K562 (cell line): ENCODE results near the gene FBXW7.

DNA sequence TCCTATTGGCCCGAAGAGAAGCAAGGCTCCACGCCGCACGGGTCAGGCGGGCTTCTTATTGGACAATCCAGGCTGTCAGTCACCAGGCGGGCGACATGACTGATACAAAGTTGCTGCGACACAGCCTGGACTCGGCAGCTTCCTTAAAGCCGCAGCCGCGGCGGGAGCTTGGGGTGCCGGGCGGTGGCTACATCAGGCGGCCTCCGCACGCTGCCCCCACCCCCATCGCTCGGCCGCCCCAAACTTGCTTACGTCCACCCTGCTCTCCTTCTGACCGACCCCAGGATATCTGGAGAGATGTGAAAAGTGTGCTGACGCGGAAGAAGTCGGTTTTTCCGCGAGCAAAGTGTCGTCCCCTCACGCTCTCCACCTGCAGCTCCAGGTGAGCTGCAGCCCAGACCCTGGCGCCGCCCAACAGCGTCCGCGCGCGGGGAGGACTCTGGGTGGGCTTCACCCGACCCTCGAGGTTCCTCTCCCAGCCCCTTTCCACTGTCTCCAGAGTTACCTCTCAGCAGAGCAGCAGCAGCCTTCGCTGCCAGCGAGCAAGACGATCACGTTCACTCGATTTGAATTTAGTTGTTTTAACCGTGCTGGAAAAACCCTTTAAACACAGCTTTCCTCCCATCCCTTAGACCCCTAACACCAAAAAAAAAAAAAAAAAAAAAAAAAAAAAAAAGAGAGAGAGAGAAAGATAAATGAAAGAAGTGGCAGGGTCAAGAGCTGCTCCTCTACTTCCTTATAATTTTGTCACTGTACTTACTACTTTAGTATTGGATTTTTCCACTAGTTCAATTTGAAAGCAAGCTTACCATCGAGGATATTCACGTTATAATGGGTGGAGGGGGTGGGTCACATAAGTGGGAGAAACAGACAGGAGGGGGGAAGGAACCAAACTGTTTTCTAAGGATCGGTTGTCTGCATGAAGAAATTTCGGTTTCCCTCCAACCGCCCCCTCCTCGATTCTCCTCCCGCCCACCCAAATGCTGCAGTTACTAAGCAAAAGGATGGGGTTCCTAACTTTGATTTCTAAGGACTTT, 683 bp upstream of the NR3C2 start:
- RAMPAGE, long total RNA = no peak
- RRBS = no CpG with 5 or more reads among the region's 52 CpGs
PRO-cap:
- standard = bidirectional peak, plus-strand start at position 146 of the sequence, minus-strand start outside the sequence
- CoPRO, capped RNA only, 2 experiments = peak in 2 of 2 experiments; most common plus-strand start position 137 of the sequence (in 2)
- CoPRO, capped and uncapped RNA, 2 experiments = peak in 2 of 2 experiments; most common plus-strand start position 137 of the sequence (in 1)
- CoPRO, uncapped RNA only, 2 experiments = peak in 2 of 2 experiments; most common plus-strand start position 107 of the sequence (in 1)
CAGE:
- cytosol, long polyA plus RNA = no peak
- long polyA plus RNA = no peak
- nucleolus, long total RNA = no peak
- nucleus, long polyA plus RNA = no peak

DNA sequence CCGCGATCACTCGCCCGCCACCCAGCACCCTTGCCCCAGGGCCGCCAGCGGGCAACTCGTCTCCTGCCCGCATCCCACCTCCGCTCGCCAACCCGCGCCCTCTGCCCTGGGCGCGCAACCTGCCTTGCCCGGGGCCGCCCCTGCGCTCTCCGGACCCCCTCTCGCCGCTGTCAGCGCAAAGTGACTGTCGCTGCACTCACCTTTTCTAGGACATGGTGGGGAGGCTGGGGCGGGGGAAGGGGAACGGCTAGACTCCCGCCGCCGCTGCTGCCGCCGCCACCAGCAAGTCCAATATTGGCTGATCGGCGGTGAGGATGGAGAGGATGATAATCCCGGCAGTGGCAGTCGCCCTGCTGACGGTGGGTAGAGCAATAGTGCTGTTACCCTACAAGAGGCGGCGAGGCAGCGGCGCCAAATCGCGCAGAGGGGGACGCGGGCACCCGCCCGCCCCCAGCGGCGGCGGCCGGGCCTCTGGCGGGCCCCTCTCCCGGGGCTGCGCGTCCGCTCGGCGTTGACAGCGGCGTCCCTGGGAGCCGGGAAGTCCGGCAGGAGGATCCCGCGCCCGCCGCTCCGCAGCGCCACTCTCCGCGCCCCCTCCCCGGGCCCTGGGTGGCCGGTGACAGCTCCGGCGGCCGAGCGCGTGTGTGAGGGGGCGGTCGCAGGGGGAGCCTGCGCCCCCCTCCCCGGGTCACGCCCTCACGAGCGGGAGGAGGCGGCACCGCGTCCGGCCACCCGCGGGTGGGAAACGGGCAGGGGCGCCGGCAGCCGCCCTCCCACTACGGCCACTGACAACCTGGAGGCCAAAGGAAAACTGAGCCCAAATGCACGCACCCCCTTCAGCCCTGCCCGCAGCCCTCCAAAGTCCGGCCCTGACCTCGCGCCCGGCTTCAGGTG, 2.4 kb upstream of the NR3C2 start:
- RAMPAGE, long total RNA = no peak
- RRBS = 31% methylated on average over 35 of the region's 98 CpGs
PRO-cap:
- standard = no peak
- CoPRO, capped RNA only, 2 experiments = no peak in any of the 2 experiments
- CoPRO, capped and uncapped RNA, 2 experiments = no peak in any of the 2 experiments
- CoPRO, uncapped RNA only, 2 experiments = no peak in any of the 2 experiments
CAGE:
- cytosol, long polyA plus RNA = no peak
- long polyA plus RNA = no peak
- nucleolus, long total RNA = no peak
- nucleus, long polyA plus RNA = no peak

DNA sequence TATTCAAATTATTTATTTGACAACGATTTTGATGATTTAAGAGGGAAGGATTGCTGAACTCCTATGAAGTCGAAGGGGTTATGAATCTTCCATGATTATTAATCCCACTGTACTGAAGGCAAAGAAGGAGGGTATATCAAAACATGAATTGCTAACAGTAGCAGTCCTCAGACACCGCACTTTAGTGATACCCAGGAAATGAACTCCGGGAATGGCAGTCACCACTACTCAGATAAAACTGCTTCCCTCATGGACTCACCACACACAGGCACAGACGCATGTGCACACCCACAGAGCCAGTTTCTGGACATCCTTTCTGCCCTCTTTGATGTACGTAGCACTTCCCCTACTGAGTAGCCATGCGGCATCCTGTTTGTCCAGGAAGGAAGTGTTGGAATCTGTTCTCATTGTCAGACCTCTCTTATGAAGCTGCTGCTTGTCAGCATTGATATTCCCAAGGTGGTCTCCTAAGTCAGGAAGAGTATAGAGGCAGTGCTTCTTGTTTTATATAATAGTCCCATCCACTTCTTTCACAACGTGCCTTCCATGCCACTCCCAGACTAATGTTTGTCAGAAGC, 95.7 kb downstream of the DCLK2 start:
- RAMPAGE, long total RNA = no peak
- RRBS = no CpG with 5 or more reads among the region's 8 CpGs
PRO-cap:
- standard = no peak
- CoPRO, capped RNA only, 2 experiments = no peak in any of the 2 experiments
- CoPRO, capped and uncapped RNA, 2 experiments = no peak in any of the 2 experiments
- CoPRO, uncapped RNA only, 2 experiments = no peak in any of the 2 experiments
CAGE:
- cytosol, long polyA plus RNA = no peak
- long polyA plus RNA = no peak
- nucleolus, long total RNA = no peak
- nucleus, long polyA plus RNA = no peak

DNA sequence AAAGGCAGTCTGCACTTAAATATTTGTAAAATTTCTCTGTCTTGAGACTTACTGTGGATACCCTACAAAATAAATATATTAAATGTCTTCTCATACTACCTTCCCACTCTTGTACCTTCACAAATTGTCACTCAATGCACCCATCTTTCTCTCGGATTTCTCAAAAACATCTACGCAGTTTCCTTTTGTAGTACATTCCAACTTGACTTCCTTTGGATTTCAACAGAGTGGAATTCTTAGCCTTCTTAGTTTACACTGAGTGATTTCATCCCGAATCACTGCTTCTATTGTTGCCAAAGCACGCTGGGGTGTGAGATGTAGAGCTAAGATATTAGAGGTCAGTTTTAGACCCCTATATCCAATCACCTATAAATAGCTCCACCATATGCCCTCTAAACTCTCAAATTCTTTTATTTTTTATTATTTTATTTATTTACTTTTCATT, 71.5 kb upstream of the MAB21L2 start:
- RAMPAGE, long total RNA = no peak
- RRBS = no CpG with 5 or more reads among the region's 4 CpGs
PRO-cap:
- standard = no peak
- CoPRO, capped RNA only, 2 experiments = no peak in any of the 2 experiments
- CoPRO, capped and uncapped RNA, 2 experiments = no peak in any of the 2 experiments
- CoPRO, uncapped RNA only, 2 experiments = no peak in any of the 2 experiments
CAGE:
- cytosol, long polyA plus RNA = no peak
- long polyA plus RNA = no peak
- nucleolus, long total RNA = no peak
- nucleus, long polyA plus RNA = no peak

DNA sequence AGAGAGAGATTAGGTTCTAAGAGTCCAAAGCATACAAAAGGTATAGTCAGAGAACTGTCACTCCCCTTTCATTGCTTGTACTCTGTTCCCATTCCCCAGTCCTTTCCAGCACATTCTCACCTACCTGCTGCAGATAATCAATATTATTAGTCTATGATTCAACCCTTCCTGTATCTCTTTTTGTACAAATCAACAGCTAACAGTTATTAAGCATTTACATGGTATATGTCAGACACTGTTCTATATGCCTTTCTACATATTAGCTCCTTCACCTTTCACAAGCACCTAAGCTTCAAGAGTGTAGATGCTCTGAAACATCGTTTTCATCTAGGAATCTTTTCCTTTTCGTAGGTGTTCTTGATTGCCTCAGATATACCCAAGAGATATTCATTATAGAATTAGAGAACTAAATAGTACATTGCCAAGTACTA, 89.1 kb downstream of the MAB21L2 start:
- RAMPAGE, long total RNA = no peak
- RRBS = no CpG with 5 or more reads among the region's 2 CpGs
PRO-cap:
- standard = no peak
- CoPRO, capped RNA only, 2 experiments = no peak in any of the 2 experiments
- CoPRO, capped and uncapped RNA, 2 experiments = no peak in any of the 2 experiments
- CoPRO, uncapped RNA only, 2 experiments = no peak in any of the 2 experiments
CAGE:
- cytosol, long polyA plus RNA = no peak
- long polyA plus RNA = no peak
- nucleolus, long total RNA = no peak
- nucleus, long polyA plus RNA = no peak

DNA sequence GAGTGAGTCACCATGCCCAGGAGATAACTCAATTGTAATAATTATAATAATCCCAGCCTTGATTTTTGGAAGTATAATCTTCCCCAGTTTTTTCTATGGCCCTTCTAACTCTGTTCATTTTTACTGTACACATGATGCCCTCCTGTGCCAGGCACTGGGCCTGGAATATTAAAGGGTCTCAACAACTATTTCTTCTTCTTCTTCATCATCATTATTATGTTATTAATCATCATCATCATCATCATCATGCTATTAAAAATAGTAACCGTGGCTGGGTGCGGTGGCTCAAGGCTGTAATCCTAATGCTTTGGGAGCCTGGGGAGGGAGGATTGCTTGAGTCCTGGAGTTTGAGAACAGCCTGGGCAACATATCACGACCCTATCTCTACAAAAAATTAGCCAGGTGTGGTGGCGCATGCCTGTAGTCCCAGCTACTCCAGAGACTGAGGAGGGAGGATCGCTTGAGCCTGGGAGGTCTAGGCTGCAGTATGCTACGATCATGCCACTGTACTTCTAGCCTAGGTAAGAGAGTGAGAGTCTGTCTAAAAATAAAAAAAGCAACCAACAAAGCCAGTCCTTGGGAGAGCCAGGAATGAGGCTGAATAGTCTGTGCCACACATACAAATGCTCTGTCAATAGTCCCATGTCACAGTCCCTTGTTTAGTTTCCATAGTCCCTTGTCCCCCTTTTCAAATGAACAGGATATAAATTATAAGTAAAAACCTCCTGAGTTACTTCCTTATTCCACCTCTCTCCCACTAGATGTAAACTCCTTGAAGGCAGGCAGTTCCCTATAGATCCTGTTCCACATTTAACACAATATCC, 19.4 kb upstream of the PRSS48 start:
- RAMPAGE, long total RNA = no peak
- RRBS = no CpG with 5 or more reads among the region's 6 CpGs
PRO-cap:
- standard = no peak
- CoPRO, capped RNA only, 2 experiments = no peak in any of the 2 experiments
- CoPRO, capped and uncapped RNA, 2 experiments = no peak in any of the 2 experiments
- CoPRO, uncapped RNA only, 2 experiments = no peak in any of the 2 experiments
CAGE:
- cytosol, long polyA plus RNA = no peak
- long polyA plus RNA = no peak
- nucleolus, long total RNA = no peak
- nucleus, long polyA plus RNA = no peak

DNA sequence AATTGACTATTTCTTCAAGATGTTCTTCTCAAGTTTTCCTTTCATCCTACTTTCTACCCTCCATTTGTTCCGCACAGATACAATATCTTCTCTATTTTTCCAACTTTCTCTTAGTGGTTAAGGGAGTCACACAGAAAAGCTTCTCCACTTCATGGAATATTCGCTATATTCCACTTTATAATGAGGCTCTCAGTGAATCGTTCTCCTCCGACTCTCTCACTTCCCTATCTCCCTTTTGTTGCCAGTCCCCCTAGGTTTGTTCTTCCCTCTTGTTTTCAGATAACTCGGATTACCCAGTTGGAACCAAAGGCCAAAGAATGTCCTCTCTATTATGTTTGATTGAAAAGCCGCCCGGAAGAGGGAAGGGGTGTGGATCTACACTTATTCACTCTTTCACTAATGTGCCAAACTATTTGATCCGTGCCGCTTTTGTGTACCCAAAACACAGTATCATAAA, 1.2 kb downstream of the SH3D19 start:
- RAMPAGE, long total RNA = no peak
- RRBS = no CpG with 5 or more reads among the region's 9 CpGs
PRO-cap:
- standard = no peak
- CoPRO, capped RNA only, 2 experiments = no peak in any of the 2 experiments
- CoPRO, capped and uncapped RNA, 2 experiments = no peak in any of the 2 experiments
- CoPRO, uncapped RNA only, 2 experiments = no peak in any of the 2 experiments
CAGE:
- cytosol, long polyA plus RNA = no peak
- long polyA plus RNA = no peak
- nucleolus, long total RNA = no peak
- nucleus, long polyA plus RNA = no peak

DNA sequence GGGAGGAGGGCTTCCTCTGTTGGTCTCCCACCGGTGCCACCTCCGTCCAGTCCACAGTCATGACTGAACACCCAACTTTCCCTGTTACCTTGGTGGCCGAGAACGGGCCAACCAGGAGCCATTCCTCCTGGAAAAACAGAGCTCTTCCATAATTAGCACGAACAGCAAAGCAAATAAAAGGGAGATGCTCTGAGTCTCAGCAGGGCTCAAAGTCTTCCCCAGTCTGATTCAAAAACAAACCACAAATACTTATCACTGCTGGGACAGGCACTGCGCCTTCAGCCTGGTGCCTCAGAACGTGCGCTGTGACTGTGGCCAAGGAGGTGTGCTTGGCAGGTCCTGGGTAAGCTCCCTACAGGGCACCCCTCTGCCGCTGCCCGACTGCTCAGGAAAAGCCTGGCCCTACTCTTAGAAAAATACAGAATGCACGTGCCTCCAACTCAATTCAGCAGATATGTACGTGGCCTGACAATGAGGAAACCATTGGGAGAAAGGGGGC, 87.0 kb downstream of the GATB start:
- RAMPAGE, long total RNA = no peak
- RRBS = no CpG with 5 or more reads among the region's 12 CpGs
PRO-cap:
- standard = no peak
- CoPRO, capped RNA only, 2 experiments = no peak in any of the 2 experiments
- CoPRO, capped and uncapped RNA, 2 experiments = no peak in any of the 2 experiments
- CoPRO, uncapped RNA only, 2 experiments = no peak in any of the 2 experiments
CAGE:
- cytosol, long polyA plus RNA = no peak
- long polyA plus RNA = no peak
- nucleolus, long total RNA = no peak
- nucleus, long polyA plus RNA = no peak

GRCh38 chr4:151674578-151675515, 86.0 kb downstream of the GATB start:
- RAMPAGE, long total RNA = no peak
- RRBS = no CpG with 5 or more reads among the region's 25 CpGs
PRO-cap:
- standard = no peak
- CoPRO, capped RNA only, 2 experiments = no peak in any of the 2 experiments
- CoPRO, capped and uncapped RNA, 2 experiments = no peak in any of the 2 experiments
- CoPRO, uncapped RNA only, 2 experiments = no peak in any of the 2 experiments
CAGE:
- cytosol, long polyA plus RNA = no peak
- long polyA plus RNA = no peak
- nucleolus, long total RNA = no peak
- nucleus, long polyA plus RNA = no peak

DNA sequence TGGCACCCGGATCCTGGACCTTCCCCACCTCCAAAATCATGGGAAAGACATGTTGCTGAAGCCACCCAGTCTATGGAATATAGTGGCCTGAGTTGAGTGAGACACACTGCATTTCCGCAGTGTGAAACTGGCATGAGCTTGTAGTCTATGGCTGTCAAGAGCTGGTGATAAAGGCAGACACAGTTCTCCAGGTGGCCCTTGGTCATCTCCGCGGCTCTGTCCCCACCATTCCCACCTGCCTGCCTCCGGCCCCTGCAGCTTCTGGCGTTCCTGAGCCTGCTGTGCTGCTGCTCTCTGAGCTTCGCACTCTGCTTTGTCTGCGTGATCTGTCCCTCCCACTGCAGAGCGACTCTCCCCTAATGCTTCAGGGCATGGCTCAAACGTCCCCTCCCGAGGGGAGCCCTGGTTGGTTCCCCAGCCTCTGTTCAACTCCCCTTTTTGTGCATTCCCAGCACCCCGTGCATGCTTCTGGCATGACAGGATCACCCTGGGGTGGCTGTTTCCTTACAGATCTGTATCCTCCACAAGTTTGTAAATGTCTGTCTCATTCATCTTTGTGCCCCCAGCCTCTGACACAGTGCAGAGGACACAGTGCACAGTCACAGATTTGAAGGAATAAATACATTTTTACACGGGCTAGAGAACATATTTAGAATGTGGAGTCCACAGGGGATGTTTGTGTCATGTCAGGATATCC, 72.8 kb downstream of the GATB start:
- RAMPAGE, long total RNA = no peak
- RRBS = no CpG with 5 or more reads among the region's 13 CpGs
PRO-cap:
- standard = no peak
- CoPRO, capped RNA only, 2 experiments = no peak in any of the 2 experiments
- CoPRO, capped and uncapped RNA, 2 experiments = no peak in any of the 2 experiments
- CoPRO, uncapped RNA only, 2 experiments = no peak in any of the 2 experiments
CAGE:
- cytosol, long polyA plus RNA = no peak
- long polyA plus RNA = no peak
- nucleolus, long total RNA = no peak
- nucleus, long polyA plus RNA = no peak

- RAMPAGE, long total RNA = no peak
- RRBS = no CpG with 5 or more reads among the region's 4 CpGs
PRO-cap:
- standard = no peak
- CoPRO, capped RNA only, 2 experiments = no peak in any of the 2 experiments
- CoPRO, capped and uncapped RNA, 2 experiments = no peak in any of the 2 experiments
- CoPRO, uncapped RNA only, 2 experiments = no peak in any of the 2 experiments
CAGE:
- cytosol, long polyA plus RNA = no peak
- long polyA plus RNA = no peak
- nucleolus, long total RNA = no peak
- nucleus, long polyA plus RNA = no peak
Measured at GRCh38 chr4:152106285-152106718, 345.5 kb upstream of the GATB start.

- RAMPAGE, long total RNA = no peak
- RRBS = no CpG with 5 or more reads among the region's 1 CpG
PRO-cap:
- standard = no peak
- CoPRO, capped RNA only, 2 experiments = no peak in any of the 2 experiments
- CoPRO, capped and uncapped RNA, 2 experiments = no peak in any of the 2 experiments
- CoPRO, uncapped RNA only, 2 experiments = no peak in any of the 2 experiments
CAGE:
- cytosol, long polyA plus RNA = no peak
- long polyA plus RNA = no peak
- nucleolus, long total RNA = no peak
- nucleus, long polyA plus RNA = no peak
Measured at GRCh38 chr4:152507203-152507402, 28.8 kb downstream of the FBXW7 start.

DNA sequence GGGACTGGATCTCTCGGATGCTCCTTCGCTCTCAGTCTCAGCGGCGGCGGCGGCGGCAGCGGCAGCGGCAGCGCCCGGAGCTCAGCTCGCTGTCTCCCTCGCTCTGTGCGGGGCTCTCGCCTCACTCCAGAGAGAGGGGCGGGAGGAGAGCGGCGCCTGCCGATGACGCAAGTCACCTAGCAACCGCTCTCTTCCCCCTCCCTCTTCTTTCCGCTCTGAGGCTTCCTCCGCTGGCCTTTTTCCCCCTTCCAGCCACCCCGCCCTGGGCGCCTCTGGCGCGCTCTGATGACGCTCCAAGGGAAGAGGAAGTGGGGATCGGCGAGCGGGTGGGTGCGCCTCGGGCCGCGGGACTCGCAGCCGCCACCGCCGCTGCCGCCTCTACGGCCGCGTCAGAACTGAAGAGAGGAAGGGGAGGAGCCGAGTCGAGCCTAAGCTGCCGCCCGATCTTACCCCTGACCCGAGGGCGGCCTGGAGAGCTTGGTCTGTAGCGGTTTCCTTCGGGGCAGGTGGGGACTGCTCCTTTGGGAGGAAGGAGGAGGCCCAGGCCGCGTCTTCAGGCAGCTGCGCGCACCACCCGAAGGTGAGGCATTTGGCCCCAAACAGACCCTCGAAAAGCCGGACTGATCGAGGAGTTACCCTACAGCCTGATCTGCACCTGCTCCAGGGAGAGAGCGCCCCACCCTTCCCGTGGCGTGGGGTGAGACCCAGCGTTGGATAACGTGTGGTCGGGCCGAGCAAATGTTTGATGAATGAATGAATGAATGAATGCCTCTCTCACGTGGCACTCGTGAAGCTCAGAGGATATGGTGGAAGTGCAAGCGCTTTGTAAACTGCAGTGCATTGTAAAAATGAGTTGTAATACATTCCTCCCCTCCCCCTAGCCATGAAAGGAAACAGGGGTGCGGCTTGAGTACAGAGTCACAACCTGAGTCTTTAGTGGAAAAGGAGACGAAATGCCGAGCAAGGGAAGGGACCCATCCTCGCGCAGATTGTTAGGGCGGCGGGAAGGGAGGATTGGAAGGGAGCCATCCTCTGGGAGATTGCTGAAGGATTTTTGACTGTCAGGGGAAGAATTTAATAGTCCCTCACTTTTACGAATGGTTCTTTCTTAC, at the start of gene FBXW7:
Gene FBXW7 (minus strand): TSS at position 134 of the 1,112 bp plus-strand sequence.
- RAMPAGE, long total RNA = start-site peak on the minus strand centred at position 119 of the sequence, 44 bp wide, 330 and 42 reads in 2 replicates
- RRBS = no CpG with 5 or more reads among the region's 77 CpGs
PRO-cap:
- standard = bidirectional peak, plus-strand start at position 420 of the sequence, minus-strand start at position 126 of the sequence; bidirectional peak, plus-strand start at position 936 of the sequence, minus-strand start at position 689 of the sequence
- CoPRO, capped RNA only, 2 experiments = peak in 2 of 2 experiments; most common plus-strand start position 420 of the sequence (in 2); most common minus-strand start position 126 of the sequence (in 2)
- CoPRO, capped and uncapped RNA, 2 experiments = peak in 2 of 2 experiments; most common plus-strand start position 420 of the sequence (in 2); most common minus-strand start position 126 of the sequence (in 2)
- CoPRO, uncapped RNA only, 2 experiments = peak in 2 of 2 experiments; most common plus-strand start position 431 of the sequence (in 1); most common minus-strand start position 123 of the sequence (in 2)
CAGE:
- cytosol, long polyA plus RNA = no peak
- long polyA plus RNA = start-site peak on the plus strand centred at position 403 of the sequence, 213 bp wide, 15 and 30 reads in 2 replicates
- nucleolus, long total RNA = no peak
- nucleus, long polyA plus RNA = start-site peak on the plus strand centred at position 391 of the sequence, 140 bp wide, 69 and 107 reads in 2 replicates

DNA sequence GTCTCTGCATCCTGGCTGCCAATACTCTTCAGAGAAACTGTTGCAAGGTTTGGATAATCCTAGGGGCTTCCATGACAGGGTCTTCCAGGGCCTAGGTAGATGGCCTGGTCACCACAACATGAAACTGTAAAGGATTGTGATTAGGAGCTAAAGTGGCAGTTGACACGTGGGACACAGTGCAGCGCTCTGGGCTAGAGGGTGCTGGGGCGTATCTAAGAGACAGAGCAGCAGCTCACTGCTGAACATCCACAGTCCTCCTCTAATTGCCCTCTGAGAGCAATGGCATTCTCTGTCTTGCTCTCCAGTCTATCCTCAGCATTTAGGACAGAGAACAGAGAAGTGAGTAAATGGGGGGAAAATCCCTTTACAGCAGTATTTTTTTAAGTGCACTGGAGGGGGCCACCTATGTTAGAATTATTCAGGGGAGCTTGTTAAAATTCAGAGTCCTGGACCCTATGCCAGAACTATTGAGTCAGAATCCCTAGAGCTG, 4.1 kb upstream of the TMEM154 start:
- RAMPAGE, long total RNA = no peak
- RRBS = no CpG with 5 or more reads among the region's 3 CpGs
PRO-cap:
- standard = no peak
- CoPRO, capped RNA only, 2 experiments = no peak in any of the 2 experiments
- CoPRO, capped and uncapped RNA, 2 experiments = no peak in any of the 2 experiments
- CoPRO, uncapped RNA only, 2 experiments = no peak in any of the 2 experiments
CAGE:
- cytosol, long polyA plus RNA = no peak
- long polyA plus RNA = no peak
- nucleolus, long total RNA = no peak
- nucleus, long polyA plus RNA = no peak

- RAMPAGE, long total RNA = no peak
- RRBS = 69% methylated on average over 1 of the region's 16 CpGs
PRO-cap:
- standard = no peak
- CoPRO, capped RNA only, 2 experiments = no peak in any of the 2 experiments
- CoPRO, capped and uncapped RNA, 2 experiments = no peak in any of the 2 experiments
- CoPRO, uncapped RNA only, 2 experiments = no peak in any of the 2 experiments
CAGE:
- cytosol, long polyA plus RNA = no peak
- long polyA plus RNA = no peak
- nucleolus, long total RNA = no peak
- nucleus, long polyA plus RNA = no peak
Measured at GRCh38 chr4:152778822-152779263, 687 bp downstream of the TIGD4 start.

- RAMPAGE, long total RNA = no peak
- RRBS = 5% methylated on average over 1 of the region's 7 CpGs
PRO-cap:
- standard = no peak
- CoPRO, capped RNA only, 2 experiments = no peak in any of the 2 experiments
- CoPRO, capped and uncapped RNA, 2 experiments = no peak in any of the 2 experiments
- CoPRO, uncapped RNA only, 2 experiments = no peak in any of the 2 experiments
CAGE:
- cytosol, long polyA plus RNA = no peak
- long polyA plus RNA = no peak
- nucleolus, long total RNA = no peak
- nucleus, long polyA plus RNA = no peak
Measured at GRCh38 chr4:152780496-152780980, 784 bp downstream of the ARFIP1 start.

GRCh38 chr4:152800514-152801384, 21.0 kb downstream of the ARFIP1 start:
- RAMPAGE, long total RNA = no peak
- RRBS = no CpG with 5 or more reads among the region's 9 CpGs
PRO-cap:
- standard = no peak
- CoPRO, capped RNA only, 2 experiments = no peak in any of the 2 experiments
- CoPRO, capped and uncapped RNA, 2 experiments = no peak in any of the 2 experiments
- CoPRO, uncapped RNA only, 2 experiments = no peak in any of the 2 experiments
CAGE:
- cytosol, long polyA plus RNA = no peak
- long polyA plus RNA = no peak
- nucleolus, long total RNA = no peak
- nucleus, long polyA plus RNA = no peak

DNA sequence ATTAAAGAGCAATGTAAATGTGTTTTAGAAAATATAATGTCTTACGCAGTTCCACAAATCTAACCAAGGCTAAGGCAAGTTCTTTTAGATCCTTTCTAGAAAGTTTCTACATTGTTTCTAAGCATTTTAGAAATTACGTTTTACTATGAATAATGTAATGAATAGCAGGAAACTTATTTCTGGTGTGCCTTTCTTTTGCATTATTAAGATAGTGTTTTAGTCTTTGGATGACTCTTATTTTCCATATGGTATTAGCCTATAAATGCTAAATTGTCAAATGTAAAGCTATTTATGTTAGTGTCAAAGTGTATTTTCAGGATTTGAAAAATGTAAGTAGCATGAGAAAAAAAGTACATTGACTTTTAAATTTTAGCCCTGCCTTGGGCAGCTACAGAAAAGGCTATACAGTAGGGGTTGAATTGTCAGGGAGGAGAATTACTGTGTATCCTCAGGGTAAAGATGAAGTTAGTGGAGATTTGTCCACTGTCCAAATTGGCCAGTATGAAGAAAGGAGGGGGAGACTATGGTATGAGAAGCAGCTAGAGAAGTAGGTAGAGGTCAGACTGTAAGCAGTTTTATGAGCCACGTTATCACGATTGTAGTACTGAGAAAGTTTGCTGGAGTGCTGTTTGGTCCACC, 23.0 kb downstream of the ARFIP1 start:
- RAMPAGE, long total RNA = no peak
- RRBS = no CpG with 5 or more reads among the region's 4 CpGs
PRO-cap:
- standard = no peak
- CoPRO, capped RNA only, 2 experiments = no peak in any of the 2 experiments
- CoPRO, capped and uncapped RNA, 2 experiments = no peak in any of the 2 experiments
- CoPRO, uncapped RNA only, 2 experiments = no peak in any of the 2 experiments
CAGE:
- cytosol, long polyA plus RNA = no peak
- long polyA plus RNA = no peak
- nucleolus, long total RNA = no peak
- nucleus, long polyA plus RNA = no peak